GM19240 (cell line): ENCODE results near the genes ARHGDIA, SIRT7 and RAC3.

GRCh38 chr17:81863106-81863777 is 2.9 kb upstream of the P4HB start:
- RRBS: no CpG with 5 or more reads among the region's 7 CpGs

DNA sequence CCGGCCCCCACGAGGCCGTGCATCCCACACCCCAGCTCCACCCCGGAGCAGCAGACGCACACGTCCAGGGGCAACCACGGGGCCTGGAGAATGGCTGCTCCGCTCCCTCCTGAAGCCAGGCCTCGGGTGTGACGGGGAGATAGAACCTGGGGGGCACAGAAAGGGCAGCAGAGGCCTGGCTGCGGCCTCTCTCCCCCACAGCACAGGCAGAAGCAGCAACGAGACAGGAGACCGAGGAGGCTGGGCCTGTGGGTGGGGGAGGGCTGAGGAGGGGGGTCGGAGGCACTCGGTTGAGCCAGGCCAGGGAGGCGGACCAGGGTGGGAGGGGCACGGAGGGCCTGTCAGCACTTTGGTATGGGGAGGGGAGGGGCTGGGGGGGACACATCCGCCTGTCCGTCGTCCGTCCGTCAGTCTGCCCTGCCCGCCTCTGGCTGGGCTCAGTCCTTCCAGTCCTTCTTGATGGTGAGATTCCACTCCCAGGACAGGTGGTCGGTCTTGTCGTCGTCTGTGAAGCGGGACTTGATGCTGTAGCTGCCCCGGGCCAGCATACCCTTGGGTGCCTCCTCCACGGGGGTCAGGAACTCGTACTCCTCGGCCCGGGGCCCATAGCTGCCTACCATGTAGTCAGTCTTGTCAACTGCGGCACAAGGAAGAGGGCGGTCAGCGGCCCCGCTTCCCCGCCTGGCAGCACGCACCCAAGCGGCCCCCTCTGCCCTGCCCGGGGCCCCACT is 2.5 kb downstream of the ARHGDIA start:
- RRBS: 86% methylated on average over 10 of the region's 40 CpGs

- RRBS: 1% methylated on average over 6 of the region's 35 CpGs
Observed at GRCh38 chr17:81870956-81871184, 267 bp downstream of the ARHGDIA start.

DNA sequence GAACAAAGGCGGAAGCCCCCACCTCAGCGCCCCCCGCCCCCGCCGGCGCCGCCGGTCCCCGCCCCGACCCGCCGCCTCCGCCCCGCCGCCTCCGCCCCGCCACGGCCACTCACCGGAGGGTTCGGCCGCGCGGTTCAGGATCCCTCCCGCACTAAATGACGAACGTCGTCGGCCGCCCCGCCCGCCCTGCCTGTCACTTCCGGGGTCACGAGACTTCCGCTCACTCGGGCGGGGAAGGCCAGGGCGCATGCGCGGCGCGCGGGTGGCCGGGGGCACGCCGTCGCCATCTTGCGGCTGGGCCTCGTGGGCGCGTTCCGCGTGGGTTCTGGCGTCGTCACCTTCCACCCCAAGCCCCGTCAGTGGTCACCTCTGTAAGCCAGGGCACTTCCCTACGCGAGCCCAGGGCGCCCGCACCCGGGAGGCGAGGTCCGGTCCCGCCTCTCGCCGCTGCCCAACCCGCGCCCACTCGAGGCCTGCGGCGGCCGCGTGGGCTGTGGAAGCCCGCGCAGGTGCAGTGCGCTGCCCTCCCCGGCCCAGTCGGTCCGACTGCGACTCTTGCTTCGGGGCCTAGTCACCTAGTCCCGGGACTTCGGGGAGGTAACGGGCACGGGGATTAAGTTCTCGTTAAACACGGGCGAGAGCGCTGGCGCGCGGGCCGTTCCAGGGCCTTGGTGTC is at the start of gene ARHGDIA:
ARHGDIA (minus strand) TSS at position 153 of the 676 bp plus-strand sequence.
- RRBS: 2% methylated on average over 49 of the region's 92 CpGs

GRCh38 chr17:81876723-81877222 is 5.6 kb upstream of the ARHGDIA start:
- RRBS: no CpG with 5 or more reads among the region's 7 CpGs

GRCh38 chr17:81902436-81903000 is 480 bp downstream of the NPB start:
- RRBS: 13% methylated on average over 14 of the region's 52 CpGs

- RRBS: 2% methylated on average over 57 of the region's 106 CpGs
Observed at GRCh38 chr17:81917225-81918446, at the start of gene SIRT7. TSS of gene SIRT7 (minus strand) at chr17:81918176.

DNA sequence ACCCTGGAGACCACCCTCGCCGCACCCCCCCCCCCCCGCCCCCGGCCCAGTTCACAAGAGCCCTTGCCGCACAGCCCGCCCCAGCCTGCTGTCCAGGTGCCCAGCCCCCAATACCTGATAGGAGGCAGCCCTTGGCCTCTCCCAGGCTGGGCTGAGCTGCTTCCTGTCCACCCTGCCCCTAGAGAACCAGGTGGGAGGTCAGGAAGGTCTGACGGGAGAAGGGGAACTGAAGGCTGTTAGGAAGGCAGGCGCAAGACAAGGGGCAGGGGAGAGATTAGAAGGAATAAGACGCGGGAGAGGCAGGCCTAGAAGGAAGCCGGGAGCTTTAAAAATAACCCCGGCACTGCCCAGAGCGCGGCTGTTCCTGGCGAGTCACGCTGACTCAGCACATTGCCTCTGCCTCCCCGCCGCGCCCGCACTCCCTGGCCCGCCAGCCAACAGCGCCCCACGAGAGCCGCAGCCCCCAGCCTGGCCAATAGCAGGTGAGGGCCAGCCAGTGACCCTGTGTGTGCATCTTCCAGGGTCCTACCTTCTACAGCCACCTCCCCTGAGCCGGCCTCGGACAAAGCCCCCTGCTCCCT is 4.2 kb downstream of the MAFG start:
- RRBS: no CpG with 5 or more reads among the region's 26 CpGs

- RRBS: no CpG with 5 or more reads among the region's 22 CpGs
Observed at GRCh38 chr17:81962489-81962881, 1.5 kb upstream of the NOTUM start.

DNA sequence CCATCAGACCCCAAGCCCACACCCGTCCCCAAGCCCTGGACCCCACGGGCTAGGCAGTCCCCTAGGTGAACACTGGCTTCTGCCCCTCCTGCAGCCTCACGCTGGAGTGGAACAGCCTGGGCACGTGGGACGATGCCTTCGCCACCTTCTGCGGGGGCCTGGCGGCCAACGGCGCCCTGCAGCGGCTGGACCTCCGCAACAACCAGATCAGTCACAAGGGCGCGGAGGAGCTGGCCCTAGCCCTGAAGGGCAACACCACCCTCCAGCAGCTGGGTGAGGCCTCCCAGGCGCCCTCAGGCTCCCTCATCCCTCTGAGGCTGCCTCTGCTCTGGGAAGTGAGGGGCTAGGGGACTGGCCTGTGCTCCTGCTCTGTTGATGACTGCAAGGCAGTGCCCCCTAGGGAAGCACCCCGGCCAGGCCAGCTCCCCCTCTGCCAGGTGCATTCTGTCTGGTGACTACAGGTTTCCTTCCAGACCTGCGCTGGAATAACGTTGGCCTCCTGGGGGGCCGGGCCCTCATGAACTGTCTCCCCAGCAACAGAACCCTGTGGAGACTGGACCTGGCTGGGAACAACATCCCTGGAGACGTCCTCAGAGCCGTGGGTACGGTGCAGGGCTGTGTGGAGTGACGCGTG is 1.9 kb downstream of the LRRC45 start:
- RRBS: 96% methylated on average over 3 of the region's 24 CpGs

- RRBS: 3% methylated on average over 88 of the region's 141 CpGs
Observed at GRCh38 chr17:82030936-82031890, at the start of gene RAC3. TSS of gene RAC3 (plus strand) at chr17:82031678.

- RRBS: 75% methylated on average over 5 of the region's 17 CpGs
Observed at GRCh38 chr17:82043422-82044044, 6.0 kb upstream of the DCXR start.

GRCh38 chr17:82056468-82057114 is 4.9 kb downstream of the GPS1 start:
- RRBS: no CpG with 5 or more reads among the region's 30 CpGs

GRCh38 chr17:82077829-82078871 is 12.5 kb upstream of the DUS1L start:
- RRBS: 100% methylated on average over 5 of the region's 43 CpGs

DNA sequence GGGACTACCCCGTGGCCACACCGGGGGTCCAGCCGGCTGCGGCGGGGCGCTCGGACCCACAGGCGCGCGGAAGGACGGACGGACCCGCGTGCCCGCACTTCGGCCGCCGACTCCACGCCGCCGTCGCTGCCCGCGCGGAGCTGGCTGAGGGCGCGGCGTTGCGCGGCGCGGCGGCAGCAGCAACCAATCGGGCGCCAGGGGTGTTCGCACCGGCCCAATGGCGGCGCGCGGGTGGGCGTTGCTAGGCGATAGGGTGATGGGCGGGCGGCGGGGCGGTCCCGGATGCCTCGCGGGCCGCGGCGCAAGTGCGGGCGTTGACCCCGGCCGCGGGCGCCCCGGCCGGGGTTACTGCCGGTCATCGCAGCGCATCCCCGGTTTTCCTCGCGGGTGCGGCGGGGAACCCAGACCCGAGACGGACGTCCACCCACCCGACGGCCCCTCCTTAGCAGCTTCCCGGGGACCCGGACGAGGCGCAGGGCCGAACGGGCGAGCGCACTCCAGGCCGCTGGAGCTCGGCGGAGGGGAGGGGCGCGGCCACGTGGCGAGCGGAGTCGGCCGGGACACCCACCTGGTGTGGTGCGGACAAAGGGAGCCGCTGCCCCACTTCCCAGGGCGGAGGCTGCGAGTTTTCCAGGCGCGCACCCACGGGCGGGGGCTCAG is 725 bp upstream of the FASN start:
- RRBS: 1% methylated on average over 49 of the region's 100 CpGs

DNA sequence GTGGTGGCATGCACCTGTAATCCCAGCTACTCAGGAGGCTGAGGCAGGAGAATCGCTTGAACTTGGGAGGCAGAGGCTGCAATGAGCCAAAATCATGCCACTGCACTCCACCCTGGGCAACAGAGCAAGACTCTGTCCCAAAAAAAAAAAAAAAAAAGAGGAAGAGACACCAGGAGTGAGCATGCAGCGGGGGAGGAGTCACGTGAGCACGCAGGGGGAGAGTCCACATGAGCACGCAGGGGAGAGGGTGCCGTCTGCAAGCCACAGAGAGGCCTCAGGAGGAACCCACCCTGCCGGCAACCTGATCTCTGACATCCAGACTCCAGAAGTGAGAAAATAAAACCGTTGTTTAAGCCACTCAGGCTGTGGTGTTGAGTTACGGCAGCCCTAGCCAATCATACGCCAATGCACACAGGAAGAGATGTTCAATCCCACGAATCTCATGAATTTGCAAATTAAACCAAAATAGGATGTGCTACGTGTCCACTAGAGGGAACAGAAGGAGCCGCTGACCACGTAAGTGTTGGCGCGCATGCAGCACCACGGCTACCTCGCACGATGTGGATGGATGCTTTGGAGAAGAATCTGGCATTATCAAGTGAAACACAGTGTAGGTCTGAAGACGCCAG is 42.2 kb downstream of the CCDC57 start:
- RRBS: no CpG with 5 or more reads among the region's 20 CpGs

- RRBS: 95% methylated on average over 2 of the region's 25 CpGs
Observed at GRCh38 chr17:82243382-82244057, 14.7 kb downstream of the SLC16A3 start.

GRCh38 chr17:82244058-82245163 is 15.6 kb downstream of the SLC16A3 start:
- RRBS: no CpG with 5 or more reads among the region's 45 CpGs

GRCh38 chr17:82299390-82300017 is 17.9 kb downstream of the CD7 start:
- RRBS: no CpG with 5 or more reads among the region's 15 CpGs

DNA sequence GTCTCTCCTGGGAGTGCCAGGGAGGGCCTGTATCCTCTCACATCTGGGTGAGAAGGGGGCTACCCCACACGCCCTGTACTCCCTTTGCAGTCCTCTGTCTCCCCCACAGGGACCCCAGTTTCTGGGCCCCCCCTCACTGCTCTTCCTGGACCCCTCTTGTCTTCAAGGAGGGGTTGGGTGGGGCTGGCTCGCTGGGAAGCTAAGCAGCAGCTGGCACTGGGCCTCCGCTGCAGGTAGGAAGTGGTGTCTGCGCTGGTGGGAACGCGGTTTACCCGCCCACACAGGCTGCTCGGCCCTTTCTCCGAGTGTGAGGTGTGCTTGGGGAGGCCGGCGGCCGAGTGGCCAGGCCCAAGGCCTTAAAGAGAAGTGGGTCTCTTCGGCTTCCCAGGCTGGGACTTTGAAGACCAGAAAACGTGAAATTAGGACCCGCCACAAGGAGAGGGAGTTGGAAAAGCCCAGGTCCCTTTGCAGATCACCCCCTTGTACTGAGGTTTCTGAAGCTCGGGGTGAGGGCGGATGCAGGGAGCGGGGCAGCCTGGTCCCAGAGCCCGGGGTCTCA is 15.2 kb downstream of the CD7 start:
- RRBS: 53% methylated on average over 1 of the region's 19 CpGs